ENCODE measurements around the genes TTLL2 and AFDN.

GRCh38 chr6:166957692-166958083 lies 1.3 kb upstream of the RNASET2 start:
- RRBS: no CpG with 5 or more reads among the region's 5 CpGs

GRCh38 chr6:166998630-166999145 lies 509 bp upstream of the CEP43 start:
- RRBS: 1% methylated on average over 41 of the region's 56 CpGs

GRCh38 chr6:167094383-167094845 lies 28.5 kb upstream of the CCR6 start:
- RRBS: no CpG with 5 or more reads among the region's 14 CpGs

DNA sequence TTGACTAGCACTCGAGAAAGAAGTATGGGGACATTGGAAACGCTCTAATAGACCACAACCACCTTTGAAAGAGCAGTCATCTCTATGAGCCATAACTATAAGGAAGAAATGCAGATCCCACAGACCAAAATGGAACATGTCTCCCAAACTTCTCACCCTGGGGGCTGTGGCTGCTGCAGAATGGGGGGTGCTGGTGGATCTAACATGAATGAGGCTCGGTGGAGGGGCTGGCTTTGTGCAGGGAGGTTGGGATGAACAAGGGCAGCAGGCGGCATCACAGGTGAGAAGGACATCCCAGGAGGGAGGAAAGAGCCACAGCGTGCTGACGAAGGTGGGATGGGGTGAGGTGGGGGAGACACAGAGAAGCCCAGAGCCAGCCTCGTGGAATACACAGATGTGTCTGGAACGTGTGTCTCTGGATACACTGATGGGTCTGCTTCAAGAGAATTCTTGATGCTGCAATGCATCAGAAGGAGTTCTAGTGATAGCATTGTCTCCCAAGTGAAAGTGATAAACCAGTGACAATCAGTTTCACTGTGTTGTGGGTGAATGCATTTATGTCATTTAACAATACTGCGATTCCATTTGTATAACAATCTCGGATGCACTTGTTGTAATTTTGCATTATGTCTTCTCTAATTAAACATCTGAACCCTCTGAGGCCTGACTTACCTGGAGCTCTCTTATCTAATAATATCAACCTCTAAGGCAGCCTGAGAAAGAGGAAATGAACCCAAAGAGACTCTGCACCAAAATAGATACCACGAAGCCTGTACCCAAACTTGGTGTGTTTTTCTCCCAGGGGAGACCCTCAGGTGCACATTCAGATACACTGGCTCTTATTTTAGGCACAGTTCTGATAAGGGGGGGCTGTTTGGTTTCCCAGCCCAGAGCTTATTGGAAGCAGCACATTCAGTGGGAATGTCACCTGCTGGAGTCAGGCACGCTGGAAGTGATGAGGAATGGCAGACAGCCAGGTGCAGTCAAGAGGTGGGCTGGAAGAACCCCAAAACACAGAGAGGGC lies 10.2 kb upstream of the CCR6 start:
- RRBS: no CpG with 5 or more reads among the region's 12 CpGs

DNA sequence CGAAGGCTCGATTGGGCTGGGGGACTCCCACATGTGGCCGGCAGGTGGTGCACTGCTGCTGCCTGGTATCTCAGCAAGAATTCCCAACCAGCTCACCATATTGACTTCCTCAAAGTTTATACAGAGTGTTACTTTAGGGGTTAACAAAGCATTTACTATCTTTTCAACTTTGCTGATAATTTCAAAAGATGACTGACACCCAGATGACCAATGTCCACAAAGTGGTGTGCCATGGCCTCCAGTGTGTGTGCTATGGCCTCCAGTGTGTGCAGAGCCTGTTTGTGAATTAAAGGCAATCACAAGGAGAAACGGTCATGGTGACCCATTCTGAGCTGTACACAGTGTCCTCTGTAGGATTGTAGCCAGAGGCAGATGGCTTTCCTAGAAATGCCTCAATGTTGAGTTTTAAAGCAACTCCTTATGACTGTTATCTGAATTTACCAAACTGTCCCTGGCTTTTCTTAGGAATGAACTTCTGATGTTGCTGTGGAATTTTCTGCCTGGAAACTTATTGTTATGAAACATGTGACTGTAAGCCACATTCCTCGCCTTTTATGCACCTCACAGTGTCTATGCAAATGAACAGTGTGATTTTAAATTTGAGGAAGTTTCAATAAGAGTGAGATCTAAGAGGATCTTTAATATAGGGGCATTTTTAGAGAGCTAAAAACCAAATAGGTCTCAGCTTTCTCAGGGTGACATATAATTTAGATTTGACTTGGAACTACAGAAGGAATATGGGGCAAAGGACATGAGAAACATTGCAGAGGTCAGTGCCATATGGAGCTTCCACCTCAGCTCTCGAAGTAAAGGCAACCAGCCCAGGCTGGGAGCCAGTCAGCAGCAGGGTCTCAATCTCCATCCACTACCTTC lies 2.4 kb upstream of the CCR6 start:
- RRBS: no CpG with 5 or more reads among the region's 6 CpGs

GRCh38 chr6:167291630-167291926 lies 463 bp downstream of the UNC93A start:
- RRBS: no CpG with 5 or more reads among the region's 3 CpGs

- RRBS: no CpG with 5 or more reads among the region's 14 CpGs
Measured at GRCh38 chr6:167325013-167325402, at the start of gene TTLL2. Gene TTLL2 (plus strand): TSS chr6:167325086.

DNA sequence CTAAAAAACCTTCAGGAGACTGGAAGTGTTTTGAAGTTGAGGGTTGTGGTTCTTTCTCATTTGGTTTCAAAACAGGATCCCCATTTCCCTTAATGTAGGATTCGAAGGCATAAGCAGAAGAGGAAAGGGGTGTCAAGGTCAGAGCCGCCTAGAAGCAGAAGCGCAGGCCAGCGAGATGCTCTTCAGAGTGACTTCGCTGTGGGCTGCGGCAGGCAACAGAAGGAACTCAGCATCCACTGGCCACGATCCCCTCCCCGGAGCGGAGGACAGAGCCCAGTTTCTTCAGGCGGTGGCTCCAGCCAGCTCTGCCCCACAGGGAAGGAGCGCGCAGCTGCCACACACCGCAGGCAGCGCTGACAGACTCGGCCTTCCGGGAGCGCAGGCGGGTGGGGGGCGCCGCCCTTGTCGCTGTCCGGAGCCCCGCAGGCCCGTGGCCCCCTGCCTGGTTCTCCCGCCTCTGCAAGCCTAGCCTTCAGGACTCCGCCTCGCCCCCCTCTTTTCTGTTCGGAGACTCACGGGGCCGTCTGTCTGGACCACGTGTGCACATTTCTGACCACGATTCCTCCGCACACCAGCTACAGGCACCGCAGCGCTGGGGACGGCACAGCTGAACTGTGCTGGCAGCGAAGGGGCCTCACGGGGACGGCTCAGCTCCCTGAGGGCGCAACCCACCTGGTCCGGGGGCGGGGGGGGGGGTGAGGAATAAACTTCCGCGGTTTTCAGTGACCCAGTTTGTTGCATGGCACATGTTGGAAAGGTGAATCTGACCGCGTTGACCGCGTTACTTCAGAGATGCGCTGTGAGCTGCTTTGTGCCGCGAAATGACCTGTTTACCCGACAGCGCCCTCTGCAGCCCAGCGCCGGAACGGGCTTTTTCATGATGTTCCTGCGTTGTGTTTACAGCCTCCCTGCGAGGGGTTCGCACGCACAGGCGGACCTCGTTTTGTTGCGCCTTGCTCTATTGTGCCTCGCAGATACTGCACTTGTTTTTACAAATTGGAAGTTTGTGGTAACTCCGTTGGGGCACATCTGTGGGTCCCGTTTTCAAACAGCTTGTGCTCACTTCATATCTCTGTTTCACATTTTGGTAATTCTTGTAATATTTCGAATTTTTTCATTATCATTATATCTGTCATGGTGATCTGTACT lies 26.2 kb downstream of the TTLL2 start:
- RRBS: 4% methylated on average over 13 of the region's 67 CpGs

GRCh38 chr6:167544060-167544530 lies 219.2 kb downstream of the TTLL2 start:
- RRBS: no CpG with 5 or more reads among the region's 8 CpGs

- RRBS: no CpG with 5 or more reads among the region's 9 CpGs
Measured at GRCh38 chr6:167670807-167671303, 155.9 kb upstream of the AFDN start.

DNA sequence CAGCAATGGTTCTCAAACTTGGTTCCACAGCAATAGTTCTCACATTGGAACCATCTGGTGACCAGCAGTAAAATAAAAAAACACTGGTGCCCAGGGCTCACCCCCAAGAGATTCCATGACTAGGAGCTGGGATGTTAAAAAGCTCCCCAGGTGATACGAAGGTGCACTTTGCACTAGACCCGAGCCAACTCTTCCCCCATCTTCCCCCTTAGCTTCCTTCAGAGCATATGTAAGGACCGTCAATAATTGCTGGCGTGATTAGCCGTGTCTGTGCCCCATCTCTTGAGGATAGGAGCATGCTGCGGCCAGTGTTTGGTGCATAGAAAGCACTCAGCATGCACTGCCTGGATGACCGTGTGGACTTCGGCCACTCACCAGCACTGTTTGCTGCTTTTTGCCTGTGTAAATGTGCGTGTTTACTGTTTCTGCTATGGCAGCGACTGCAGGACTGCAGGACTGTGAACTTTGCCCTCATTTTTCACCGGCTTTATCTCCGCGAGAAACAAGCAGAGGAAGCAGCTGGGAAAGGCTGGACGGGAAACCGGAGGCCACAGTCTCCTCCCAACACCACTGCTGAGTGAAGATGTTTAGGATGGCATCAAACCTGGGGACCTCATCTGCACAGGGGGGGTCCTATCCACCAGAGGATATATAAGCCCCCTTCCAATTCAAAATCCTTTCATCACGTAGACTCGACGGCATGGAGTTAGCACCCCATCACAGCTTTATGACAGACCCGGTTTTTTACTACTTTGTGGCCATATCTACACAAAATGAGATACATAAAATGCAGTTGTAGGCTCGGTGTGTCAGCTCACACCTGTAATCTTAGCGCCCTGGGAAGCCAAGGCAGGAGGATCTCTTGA lies 150.6 kb upstream of the AFDN start:
- RRBS: 56% methylated on average over 5 of the region's 21 CpGs

DNA sequence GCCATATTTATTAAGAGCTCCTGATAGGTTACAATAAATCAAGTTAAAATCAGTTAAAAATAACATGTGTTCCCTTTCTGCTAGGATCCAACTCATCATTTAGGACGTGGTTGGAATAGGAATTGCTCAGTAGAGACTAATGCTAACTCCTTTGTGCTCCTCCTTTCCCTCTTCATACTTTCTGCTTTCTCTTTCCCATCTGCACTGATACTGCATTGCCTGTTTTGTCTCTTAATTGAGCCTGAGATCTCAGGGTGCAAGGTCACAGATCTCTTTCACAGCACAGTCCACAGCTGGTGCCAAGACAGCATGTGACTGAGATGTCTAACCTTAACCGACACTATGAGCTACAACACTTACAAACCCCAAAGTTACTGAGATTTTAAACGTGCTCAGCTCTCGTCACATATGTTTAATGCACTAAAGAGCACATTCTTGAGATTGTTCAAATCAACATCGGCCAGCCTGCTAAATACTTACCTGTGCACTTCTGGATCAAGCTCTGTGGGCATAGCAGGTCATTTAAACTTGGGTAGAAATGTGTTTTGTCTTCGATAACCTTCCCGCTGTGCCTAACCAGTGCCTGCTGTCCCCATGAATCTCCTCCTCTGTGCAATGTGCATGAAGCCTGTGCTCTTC lies 39.8 kb upstream of the AFDN start:
- RRBS: no CpG with 5 or more reads among the region's 7 CpGs

DNA sequence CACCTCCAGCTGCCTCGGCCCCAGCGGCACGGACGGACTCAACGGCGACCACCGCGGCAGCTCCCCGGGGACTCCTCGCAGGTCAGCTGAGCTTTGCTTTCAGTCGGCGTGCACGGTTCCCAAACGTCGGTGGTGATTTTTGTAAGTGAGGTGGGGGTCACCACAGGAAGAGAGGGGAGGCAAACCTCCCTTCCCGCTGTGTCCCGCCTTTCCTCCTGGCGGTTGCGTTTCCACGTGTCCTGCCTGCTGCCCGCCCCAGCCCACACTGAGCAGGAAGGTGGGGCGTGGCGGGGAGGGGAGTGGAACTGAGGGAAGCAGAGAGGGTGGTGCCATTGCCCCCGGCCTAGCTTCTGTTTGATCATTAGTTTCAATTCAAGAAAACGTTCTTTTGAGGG lies 30.1 kb upstream of the AFDN start:
- RRBS: 4% methylated on average over 6 of the region's 25 CpGs

DNA sequence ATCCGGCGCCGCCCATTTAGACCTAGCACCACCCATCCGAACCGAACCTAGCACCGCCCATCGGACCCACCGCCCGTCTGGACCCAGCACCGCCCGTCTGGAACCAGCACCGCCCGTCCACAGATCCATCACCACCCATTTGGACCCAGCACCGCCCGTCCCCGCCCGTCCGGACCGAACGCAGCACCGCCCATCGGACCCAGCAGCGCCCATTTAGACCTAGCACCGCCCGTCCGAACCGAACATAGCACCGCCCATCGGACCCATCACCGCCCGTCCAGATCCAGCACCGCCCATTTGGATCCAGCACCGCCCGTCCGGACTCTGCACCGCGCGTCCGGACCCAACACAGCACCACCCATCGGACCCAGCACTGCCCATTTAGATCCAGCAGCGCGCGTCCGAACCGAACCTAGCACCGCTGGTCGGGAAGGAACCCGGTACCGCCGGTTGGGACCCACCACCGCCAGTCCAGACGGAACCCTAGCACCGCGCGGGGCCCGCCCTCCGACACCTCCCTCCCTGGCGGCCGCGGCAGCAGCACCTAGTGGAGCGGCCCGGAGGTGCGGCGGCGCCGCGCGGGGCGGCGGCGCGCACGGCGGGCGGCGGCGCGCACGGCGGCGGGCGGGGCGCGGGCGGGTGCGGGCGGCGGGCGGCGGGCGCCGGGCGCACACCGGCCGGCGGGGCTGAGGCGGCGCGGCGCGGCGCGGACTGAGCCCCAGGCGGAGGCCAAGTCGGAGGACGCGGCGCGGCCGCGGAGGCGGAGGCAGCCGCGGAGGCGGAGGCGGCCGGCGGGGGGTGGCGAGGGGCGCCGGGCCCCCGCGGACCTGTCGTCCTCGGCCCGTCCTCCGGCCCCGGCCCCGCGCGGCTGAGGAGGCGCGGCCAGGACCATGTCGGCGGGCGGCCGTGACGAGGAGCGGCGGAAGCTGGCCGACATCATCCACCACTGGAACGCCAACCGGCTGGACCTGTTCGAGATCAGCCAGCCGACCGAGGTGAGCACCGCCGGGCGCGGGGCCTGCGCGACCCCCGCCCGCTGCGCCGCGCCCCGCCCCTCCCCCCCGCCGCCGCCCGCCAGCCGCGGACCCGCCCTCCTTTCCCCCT lies at the start of gene AFDN:
TSS of gene AFDN (plus strand) at position 669 of the 1,104 bp plus-strand sequence.
- RRBS: 2% methylated on average over 49 of the region's 165 CpGs

- RRBS: no CpG with 5 or more reads among the region's 3 CpGs
Measured at GRCh38 chr6:167971252-167971811, 26.1 kb upstream of the KIF25 start.

DNA sequence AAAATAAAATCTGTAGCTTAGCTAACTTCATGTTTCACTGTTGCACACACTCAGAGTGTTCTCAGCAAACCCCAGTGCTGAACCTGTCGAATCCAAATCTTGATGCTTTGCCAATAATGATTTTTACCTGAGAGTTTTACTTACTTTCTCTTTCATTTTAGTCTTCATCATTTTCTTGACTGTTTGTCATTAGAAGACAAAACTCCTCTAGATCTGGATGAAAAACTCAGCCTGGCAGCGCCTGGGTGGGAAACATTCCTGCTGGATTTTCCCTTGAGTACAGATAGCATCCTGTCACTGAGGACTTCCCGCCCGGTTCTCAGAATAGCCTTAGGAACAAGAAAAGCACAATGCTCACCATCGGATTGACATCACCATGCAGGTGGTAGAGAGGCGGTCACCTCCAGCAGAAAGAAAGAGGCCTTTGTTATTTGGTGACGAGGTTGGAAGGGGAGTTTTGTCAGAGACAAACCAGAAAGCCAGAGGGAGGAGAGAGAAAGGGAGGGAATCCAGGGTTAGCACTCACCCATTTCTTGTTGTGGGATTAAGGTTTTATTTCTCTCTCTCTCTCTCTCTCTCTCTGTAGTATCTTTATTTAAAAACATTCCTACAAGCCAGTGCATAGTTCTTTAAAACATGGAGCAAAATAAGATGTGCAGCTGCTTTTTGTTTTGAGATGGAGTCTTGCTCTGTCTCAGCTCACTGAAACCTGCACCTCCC lies 39.8 kb downstream of the KIF25 start:
- RRBS: no CpG with 5 or more reads among the region's 7 CpGs

DNA sequence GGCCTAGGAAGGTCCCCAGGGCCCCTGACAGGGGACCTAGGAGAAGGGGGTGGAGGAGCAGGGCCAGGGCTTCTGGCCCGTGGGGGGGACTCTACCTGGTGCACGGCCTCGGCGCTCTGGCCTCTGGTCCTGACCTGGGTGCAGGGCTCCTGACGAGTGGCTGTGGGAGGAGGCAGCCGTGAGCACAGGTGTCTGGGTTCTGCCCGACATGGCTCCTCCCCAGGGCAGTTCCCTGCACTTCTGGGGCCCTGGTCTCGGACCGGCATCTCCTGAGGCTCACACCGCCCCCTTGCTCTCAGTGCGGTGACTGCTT lies 20.0 kb downstream of the FRMD1 start:
- RRBS: no CpG with 5 or more reads among the region's 11 CpGs

DNA sequence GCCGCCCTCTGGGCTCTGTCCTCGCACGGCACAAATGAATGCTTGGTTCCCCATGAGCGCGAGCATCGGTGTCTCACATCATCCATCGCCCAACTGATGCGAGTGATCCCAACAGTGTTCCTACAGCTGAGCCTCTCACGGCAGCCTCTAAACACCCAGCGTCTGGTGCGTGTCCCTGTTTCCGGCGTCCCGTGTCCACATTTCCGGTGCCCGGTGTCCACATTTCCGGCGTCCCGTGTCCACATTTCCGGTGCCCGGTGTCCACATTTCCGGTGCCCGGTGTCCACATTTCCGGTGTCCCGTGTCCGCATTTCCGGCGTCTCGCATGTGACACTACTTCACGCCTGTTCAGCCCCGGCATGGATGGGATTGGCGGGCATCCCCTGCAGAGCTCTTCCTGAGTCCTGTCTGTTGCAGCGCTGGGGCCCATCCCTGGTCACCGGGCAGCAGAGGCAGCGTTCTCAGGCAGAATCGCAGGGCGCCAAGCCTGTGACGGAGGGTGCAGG lies 3.3 kb downstream of the FRMD1 start:
- RRBS: 70% methylated on average over 6 of the region's 38 CpGs

DNA sequence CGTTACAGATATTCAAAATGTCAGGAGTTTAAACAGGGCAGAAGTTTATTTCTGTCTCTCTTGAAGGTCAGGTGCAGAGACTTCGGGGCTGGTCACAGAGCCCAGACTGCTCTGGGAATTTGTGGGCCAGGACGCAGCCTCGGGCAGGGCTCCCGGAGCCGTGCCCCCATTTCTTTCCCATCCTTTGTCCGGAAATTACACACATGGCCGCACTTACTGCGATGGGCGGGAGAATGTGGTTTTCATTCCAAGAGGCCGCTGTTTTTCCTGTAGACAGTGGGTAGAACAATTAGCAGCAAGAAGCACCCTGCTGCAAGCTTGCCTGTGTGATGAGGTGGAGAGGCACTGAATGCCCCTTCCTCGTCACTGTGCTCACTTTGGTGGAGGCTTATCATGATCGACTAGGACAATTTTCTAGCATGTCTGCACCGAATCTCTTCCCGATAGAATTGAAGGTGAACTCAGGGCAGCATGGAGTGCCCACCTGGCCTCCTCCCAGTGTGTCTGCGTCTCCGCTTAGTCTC lies 102.9 kb downstream of the DACT2 start:
- RRBS: no CpG with 5 or more reads among the region's 17 CpGs

GRCh38 chr6:168315430-168316219 lies 4.0 kb downstream of the DACT2 start:
- RRBS: no CpG with 5 or more reads among the region's 10 CpGs